GM23248 (cell line): ENCODE results near the gene SPDYE3.

- RAMPAGE, long total RNA, result no peak
Observed at GRCh38 chr7:100092890-100093486, 4.2 kb downstream of the COPS6 start.

- RAMPAGE, long total RNA, result no peak
Observed at GRCh38 chr7:100099976-100101010, 904 bp downstream of the MCM7 start.

DNA sequence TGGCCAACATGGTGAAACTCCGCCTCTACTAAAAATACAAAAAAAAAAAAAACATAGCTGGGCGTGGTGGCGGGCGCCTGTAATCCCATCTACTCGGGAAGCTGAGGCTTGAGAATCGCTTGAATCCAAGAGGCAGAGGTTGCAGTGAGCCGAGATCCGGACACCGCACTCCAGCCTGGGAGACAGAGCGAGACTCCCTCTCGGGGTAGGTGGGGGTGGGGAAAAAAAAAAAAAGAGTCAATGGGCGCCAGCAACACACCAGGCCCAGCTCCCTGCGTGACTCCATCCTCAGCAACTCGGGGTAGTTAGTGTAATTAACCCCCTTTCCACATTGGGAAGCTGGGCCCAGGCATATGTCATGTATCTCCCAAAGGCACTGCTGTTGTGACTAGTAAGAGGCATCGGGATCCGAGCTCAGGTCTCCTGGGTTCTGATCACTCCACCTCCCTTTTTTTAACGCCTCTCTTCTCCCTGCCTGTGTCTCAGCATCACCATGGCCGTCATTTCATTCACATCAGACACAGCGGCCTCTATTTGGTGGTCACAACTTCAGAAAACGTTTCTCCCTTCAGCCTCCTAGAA, 837 bp downstream of the AP4M1 start:
- RAMPAGE, long total RNA, result no peak

DNA sequence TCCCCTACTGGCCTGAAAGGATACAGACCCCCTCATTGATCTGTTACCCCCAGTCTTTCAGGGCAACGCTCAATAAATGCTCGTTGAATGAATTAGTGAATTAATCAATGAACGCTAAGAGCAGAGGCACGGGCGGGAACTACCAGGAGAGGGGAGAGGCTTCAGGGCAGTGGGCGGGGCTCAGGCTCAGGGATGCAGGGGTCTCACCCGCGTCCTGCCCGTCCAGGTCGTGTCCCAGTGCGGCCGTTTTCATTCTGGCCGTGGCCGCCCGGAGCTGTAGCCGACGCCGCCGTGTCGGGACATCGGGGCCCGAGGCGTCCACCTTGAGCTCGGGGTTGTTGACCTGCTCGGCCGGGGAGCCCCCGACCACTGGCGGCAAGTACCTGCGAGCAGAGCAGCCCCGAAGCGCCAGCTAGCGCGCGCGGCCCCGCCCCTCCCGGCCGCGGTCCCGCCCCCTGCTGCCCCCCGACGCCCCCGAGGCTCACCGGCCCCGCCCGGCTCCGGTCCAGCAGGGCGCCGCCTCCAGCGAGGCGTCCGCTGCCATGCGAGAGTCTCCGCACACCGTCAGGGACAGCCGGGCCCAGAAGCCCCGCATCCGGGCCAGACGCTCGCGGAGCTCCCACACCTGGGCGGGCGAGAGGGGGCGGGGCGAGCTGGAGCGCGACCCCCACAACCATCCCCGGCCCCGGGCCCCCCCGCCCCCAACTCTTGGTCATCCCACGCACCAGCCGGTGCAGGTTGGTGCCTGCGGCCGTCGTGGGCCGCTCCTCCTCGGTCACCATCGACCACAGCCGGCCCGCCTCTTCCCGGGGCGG, 2.8 kb upstream of the GAL3ST4 start:
- RAMPAGE, long total RNA, result no peak

- RAMPAGE, long total RNA, result no peak
Observed at GRCh38 chr7:100211106-100212044, 8.4 kb upstream of the PVRIG start.

GRCh38 chr7:100271543-100272468, 35.7 kb upstream of the SPDYE3 start:
- RAMPAGE, long total RNA, result no peak

DNA sequence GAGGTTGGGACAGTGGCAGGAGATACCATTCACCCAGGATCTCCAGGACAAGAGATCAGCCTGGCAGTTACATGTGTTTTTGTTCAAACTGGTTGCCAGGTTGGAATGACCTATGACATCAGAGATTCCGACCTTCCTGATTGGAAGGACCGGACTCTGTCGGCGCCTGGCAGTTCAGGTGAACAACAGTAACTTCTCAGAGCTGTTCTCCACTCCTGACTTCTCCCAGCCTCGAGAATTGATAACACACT, at the start of gene SPDYE3:
Gene SPDYE3, plus strand, starts transcription at position 155 of the 251 bp plus-strand sequence.
- RAMPAGE, long total RNA, result no peak

DNA sequence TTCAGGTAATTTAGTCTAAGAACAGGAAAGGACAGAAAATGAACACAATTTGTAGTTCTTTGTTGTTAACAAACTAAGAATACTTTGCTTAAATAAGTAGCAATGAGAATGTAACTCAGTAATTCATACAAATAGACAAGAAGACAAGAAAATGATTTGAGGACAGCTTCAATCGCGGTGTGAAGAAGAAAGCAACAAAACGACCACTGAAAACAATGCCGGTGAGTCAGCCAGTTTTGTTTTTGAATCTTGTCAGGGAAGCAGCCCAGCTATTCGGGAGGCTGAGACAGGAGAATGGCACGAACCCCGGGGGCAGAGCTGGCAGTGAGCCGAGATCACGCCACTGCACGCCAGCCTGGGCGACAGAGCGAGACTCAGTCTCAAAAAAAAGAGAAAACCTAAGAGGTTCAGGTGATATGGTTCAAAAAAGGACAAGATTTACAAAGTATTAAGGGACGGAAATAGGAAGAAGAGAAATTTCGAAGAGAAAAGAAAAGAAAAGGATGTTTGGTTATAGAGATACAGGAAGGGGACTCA, 19.8 kb upstream of the PILRB start:
- RAMPAGE, long total RNA, result no peak

DNA sequence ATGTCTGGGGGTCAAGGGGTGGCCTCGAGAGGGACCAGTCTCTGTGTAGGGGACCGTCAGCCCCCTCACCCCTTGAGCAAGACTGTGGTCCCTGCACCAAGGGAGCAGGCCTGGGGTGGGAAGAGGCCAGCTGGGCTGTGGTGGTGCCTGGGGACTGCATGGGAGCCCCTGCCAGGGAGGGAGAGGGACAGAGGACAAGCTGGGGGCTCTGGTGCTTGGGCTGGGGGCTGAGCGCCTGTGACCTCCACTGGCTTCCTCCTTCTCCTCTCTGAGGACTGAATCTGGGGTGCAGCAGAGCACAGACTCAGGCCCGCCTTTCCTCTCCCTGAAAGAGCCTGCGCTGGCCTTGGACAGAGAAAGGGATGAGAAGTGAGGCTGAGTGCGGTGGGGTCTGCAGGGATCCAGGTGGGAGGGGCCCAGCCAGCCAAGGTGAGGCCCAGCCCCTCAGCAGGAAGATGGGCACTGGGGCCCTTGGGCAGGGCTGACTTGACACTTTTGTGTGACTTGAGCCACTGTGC, 691 bp upstream of the PILRB start:
- RAMPAGE, long total RNA, result no peak

- RAMPAGE, long total RNA, result no peak
Observed at GRCh38 chr7:100367005-100367997, 6.0 kb upstream of the PILRA start.

- RAMPAGE, long total RNA, result no peak
Observed at GRCh38 chr7:100429958-100430597, 447 bp downstream of the MEPCE start.

DNA sequence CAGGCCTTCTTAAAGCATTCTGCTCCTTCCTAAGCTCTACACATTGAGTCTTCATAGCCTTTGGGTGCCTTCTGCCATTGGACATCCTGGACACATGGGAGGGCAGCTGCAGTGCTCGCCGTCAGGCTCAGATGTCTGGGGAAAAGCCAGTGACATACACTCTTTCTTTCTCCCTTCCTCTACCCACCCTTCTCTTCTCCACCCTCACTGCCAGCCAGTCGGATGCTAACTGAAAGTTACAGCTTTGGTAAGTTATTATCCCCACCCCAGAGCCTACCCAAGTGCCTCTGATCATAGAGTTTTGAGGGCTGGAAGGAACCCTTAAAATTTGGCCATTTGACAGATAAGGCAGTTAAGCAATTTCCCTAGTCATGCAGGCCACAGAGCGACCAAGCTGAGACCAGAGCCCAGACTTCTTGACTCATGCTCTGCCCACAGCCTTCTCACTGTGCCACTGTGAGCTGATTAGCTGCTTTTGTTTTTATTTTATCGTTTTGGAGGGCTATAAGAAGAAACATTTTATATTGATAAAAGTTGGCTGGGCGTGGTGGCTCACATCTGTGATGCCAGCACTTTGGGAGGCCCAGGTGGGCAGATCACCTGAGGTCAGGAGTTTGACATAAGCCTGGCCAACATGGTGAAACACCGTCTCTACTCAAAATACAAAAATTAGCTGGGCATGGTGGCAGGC, 17.2 kb downstream of the SAP25 start:
- RAMPAGE, long total RNA, result no peak

DNA sequence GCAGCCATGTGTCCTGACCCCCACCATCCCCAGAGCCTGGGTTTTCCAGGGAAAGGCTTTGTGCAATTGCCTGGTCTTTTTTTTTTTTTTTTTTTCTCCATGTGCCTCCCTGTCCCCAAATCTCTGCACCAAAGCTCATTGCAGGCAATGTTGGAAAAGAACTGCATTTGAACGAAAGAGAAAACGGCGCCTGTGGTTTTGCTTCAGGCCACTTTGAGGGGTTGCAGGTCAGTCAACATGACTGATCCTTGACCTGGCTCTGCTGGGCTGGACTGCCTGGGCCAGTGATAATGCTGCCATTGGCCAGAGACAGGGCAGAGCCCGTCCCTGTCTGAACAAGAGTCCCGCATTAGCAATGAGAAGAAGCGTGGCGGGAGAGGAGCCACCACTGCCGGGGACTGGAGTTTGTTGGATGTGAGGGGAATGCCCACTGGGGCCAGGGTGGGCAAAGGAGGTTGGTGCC, 7.9 kb downstream of the SAP25 start:
- RAMPAGE, long total RNA, result no peak

GRCh38 chr7:100613820-100614047, 1.4 kb downstream of the MOSPD3 start:
- RAMPAGE, long total RNA, result no peak

GRCh38 chr7:100677461-100677680, 3.8 kb downstream of the GNB2 start:
- RAMPAGE, long total RNA, result no peak

- RAMPAGE, long total RNA, result no peak
Observed at GRCh38 chr7:100678855-100679217, 5.3 kb downstream of the GNB2 start.

DNA sequence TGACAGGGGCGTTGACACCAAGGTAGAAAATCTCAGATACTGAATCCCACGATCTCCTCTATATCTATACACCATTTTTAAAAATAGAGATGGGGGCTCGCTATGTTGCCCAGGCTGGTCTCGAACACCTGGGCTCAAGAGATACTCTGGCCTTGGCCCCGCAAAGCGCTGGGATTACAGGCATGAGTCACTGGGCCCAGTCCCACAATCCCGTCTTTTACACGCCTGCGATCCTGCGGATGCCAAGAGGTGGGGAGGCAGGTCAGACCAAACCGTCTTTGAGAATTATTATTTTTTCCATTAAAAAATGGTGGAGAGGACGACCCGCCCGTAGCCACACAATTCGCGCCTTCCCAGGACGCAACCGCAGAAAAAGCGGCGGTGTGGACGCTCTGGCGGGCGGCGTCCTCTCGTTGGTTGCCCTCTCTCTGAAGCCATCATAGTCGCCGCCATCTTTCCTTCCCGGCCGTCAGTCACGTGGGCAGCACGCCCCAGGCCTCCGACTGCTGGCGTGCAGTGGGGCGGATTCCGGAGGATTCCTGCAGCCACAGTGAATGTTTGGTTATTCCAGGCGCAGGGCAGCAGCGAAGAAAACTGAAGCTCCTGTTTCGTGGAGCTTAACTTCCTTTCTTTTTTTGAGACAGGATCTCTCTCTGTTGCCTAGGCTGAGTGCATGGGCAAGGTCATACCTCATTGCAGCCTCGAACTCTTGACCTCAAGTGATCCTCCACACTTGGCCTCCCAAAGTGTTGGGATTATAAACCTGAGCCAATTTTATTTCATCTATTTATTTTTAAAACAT, 9.9 kb upstream of the EPHB4 start:
- RAMPAGE, long total RNA, result no peak

DNA sequence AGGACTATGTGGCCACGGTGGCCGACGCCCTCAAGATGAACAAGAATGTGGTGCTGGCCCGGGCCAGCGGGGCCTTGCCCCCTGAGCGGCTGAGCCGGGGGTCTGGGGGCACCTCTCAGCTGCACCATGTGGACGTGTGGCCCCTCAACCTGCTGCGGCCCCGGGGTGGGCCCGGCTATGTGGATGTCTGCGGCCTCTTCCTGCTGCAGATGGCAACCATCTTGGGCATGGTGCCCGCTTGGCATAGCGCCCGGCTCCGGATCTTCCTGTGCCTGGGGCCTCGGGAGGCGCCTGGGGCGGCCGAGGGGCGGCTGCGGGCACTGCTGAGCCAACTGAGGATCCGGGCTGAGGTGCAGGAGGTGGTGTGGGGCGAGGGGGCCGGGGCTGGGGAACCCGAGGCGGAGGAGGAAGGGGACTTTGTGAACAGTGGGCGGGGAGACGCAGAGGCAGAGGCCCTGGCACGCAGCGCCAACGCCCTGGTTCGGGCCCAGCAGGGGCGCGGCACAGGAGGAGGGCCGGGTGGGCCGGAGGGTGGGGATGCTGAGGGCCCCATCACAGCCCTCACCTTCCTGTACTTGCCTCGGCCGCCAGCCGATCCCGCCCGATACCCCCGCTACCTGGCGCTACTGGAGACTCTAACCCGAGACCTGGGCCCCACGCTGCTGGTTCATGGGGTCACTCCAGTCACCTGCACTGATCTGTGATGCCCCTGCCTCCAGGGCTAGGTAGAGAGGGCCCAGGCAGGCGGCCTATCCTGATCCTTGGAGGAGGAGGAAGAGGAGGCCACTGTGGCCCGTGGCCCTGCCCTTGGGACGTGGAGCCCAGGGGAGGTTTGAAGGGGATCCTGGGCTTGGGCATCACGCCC, 1.1 kb upstream of the TRIP6 start:
- RAMPAGE, long total RNA, result no peak

GRCh38 chr7:100885518-100886595, 3.7 kb downstream of the UFSP1 start:
- RAMPAGE, long total RNA, result no peak

GRCh38 chr7:100896478-100897542, 1.1 kb upstream of the ACHE start:
- RAMPAGE, long total RNA, result no peak